Measurements from ENCODE around the genes TMEM231, MON1B and VAT1L.

DNA sequence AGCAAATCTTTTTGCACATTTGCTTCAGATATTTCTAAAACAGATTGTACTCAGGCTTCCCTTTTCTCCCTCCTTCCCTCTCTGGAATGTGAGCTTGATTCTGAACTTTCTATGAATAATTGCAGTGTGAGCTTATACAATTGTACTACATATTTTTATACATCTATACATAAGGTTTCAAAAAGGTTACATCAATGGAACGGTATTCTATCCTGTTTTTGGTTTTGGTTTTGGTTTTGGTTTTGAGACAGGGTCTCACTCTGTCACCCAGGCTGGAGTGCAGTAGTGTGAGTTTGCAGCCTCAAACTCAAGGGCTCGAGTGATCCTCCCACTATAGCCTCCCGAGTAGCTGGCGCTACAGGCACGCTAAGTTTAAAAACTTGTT, 970 bp downstream of the CTRB1 start:
- PRO-cap, result no peak
- RAMPAGE, long total RNA, result no peak

GRCh38 chr16:75267607-75268456, 16.4 kb upstream of the BCAR1 start:
- PRO-cap, result no peak
- RAMPAGE, long total RNA, result no peak

DNA sequence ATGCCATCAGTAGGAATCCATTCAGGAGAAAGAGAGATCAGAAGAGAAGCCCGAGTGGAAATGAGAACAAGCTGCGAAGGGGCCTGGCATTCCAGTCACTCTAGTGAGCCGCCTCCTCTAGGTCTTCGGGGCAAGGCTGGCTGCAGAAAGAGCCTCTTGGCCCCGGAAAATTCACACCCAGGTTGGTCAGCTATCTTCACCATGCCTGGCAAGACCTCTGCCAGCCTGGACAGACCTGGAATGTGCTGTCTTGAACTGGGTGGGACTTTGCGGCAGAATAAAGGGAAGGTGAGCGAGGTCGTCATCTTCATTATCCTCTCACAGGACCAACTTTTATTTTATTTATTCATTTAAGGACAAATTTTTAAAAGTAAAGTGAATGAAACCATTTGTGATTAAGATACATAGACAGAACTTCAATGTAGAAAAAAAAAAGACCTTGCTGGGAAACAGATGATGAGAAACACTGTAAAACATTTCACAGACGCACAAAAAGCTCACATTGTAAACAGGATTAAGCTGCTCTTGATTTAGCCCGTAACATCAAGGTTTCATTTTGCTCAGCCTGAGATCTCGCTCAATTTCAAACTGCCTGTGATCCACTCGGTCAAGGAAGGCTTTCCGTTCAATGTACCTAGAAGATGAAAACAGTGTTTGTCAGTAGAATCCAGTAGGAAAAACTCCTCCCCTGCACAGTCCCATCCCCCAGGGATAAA, 42.1 kb upstream of the BCAR1 start:
- PRO-cap, result no peak
- RAMPAGE, long total RNA, result no peak

GRCh38 chr16:75372370-75372793, 60.9 kb downstream of the CFDP1 start:
- PRO-cap, result no peak
- RAMPAGE, long total RNA, result no peak

DNA sequence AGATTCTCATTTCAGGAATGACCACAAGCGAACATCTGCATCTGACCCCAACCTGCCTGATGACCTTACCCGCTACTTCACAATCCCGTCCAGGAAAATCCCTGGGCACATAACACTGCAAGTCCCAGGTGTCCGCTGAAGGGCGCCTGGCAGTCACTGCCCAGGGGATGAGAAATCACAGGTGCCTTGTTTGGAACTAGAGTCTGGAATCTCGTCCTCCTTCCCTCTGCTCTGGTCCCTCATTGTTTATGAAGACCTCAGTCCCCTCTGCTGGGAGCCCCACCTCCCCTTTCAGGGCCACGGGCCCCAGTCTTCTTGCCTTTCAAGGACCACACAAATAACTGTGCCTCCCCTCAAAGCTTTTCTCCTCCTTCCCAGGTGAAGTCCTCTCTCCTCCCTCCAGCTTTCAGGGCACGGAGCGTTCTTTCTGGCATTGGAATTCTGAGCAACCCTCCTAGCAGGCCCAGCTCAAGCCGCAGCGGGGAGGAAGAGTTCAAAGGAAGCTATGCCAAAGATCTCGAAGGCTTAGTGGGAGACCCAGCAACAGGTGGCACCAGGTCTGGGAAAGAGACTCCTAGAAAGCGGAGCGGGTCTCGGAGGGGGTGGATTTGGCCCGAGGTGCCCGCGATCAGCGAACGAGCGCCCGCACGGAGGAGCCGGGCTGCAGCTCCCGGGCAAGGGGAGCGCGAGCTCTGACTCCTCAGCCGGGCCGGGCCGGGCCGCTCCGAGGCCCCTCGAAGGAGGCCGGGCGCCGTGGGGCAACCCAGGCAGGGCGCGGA, 19.6 kb downstream of the CHST5 start:
- PRO-cap, result no peak
- RAMPAGE, long total RNA, result no peak

DNA sequence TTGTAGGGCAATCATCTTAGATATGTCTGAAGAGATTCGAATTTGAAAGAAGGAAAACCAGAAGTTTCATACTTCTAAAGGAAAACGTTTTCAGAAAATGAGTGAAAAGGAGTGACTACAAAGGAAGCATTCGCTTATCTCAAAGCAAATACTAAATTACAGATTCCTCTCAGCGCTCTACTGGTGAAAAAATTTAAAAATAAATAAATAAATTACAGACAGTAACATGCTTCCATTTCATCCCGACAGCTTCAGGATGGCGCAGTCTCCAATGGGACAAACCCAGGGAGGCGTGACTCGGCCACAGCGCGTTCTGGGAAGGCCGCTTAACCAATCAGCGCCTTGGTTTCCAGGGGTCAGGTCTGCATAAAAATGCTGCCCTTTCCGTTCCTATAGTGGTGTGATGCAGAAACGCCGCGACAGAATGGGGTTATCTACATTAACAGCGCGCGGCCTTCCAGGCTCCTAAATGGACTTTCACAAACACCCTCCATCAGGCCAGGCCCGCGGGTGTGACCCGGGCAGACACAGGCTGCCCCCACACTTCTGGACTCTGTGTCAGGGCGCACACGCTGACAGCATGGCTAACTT, 958 bp downstream of the TMEM231 start:
- PRO-cap, result no peak
- RAMPAGE, long total RNA, result no peak

DNA sequence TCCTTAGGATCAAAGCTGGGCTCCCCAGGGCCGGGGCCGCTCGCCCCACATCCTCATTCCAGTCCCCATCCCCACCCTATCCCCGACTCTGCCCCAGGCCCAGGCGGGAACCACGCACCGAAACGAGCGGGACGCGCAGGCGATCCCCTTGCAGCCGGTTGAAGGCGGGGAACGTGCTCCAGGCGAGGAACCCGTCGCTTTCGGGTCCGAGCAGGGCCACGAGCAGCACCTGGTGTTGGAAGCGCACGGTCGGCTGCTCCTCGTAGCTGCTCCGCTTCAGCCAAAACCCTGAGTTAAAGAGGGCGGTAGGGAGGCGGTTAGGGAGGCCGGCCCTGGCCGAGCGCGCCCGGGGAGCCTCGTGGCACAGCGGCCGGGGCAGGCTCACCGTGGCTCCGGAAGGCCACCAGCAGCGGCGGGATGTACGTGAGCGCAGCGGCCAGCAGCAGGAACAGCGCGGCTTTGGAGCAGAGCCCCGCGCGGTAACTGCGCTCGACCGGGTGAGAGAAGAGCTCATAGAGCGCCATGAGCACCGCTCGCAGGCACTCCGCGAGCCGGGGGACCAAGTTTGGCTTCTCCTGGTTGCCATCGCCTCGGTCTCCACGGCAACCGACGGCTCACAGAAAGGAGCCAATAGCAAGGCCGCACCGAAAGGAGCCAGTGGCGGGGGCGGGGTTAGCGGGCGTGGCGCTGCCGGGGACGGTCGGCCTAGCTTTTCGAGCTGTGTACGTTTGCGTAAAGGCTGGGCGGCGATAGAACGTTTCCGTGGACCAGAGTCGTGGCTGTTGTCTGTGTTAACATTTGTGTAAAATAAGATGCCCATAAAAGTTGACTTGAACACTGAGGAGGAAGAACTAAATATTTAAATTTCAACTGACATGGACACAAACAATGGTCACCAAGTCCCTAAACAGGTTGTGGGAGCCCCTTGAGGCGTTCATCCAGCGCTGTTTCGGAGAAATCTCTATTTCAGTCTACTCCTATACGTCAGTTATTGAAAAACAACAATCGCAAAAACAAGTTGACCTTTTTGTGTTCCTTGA, at the start of gene TMEM231:
TSS of gene TMEM231 (minus strand) at position 567 of the 1,040 bp plus-strand sequence.
- PRO-cap, result no peak
- RAMPAGE, long total RNA, result no peak

GRCh38 chr16:75627280-75628247, 4.5 kb upstream of the ADAT1 start:
- PRO-cap, result no peak
- RAMPAGE, long total RNA, result no peak

DNA sequence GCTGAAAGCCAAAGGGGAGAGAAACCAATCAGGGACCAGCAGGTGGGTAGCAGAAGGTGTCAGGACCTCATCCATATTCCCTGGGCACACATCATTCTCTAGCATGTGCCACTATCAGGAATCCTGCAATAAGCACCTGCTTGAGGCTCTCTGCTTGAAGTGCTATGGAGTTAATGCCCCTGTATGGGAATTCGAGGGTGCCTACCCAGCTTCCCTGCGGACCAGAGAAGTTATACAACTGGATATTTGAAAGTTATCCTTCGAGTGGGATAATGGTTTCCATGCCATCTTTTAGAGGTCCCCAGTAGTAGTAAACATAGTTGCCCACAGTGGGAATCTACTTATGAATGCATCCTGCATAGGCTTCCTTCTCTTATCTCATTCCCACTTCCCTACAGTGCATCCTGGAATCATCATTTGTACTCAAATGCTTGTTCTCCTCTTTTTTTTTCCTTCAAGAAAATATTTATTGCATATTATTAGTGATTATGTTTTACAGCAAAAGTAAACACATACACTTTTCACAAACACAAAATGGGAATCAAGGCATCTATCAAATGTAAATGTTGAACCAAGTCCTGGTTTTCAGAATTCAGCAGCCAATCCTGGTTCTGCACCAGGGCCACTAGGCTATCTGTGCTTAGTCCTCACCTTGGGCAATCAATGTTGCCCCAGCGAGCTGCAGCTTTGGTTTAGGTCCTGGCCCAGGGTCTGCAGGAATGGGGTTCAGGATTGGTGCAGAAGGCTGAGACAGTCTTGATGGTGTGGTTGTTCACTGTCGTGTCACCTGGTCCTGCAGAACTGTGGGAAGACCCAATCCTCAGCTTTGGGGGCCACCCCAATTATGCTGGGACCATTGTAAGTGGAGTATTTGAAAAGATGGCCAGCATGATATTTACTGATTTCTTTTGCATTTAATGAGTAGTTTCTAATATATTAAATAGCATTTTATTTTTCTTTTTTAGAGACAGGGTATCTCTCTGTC, 10.4 kb downstream of the TERF2IP start:
- PRO-cap, result no peak
- RAMPAGE, long total RNA, result no peak

- PRO-cap, result no peak
- RAMPAGE, long total RNA, result no peak
These were observed 151.7 kb downstream of the CNTNAP4 start for GRCh38 chr16:76428906-76429376.

GRCh38 chr16:76900302-76900677, 290.7 kb upstream of the MON1B start:
- PRO-cap, result no peak
- RAMPAGE, long total RNA, result no peak

DNA sequence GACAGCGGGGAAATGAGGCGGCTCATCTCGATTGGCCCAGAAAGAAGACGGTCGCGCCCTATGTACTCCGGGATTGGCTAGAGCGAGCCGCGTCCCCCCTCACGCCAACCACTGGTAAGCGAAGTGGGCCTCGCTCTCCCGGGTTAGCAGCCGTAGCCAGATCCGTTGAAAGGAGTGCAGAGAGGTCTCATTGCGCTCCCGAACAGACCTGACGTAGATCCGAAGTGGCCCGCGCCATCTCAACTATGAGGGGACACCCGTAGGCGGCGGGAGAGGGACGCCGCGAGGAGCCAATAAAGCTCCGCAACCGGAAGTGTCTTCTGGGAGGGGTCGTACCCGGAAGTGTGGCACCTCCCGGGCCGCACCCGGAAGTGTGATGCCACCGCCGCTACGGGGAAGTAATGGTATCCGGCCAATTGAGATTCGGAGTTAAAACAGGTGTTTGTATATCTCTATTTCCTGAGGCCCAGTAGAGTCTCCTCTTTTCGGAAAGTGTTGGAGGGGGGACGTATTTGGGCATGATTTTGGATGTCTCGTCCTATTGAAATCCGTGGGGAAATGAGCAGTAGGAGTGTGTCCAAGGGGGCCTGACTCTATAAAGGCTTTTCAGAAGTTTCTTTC, at the start of gene MON1B:
TSS of gene MON1B (plus strand) at position 370 of the 621 bp plus-strand sequence.
- PRO-cap, result bidirectional peak, plus-strand start at position 147 of the sequence, minus-strand start outside the sequence; bidirectional peak, plus-strand start at position 382 of the sequence, minus-strand start at position 315 of the sequence
- RAMPAGE, long total RNA, result start-site peak on the plus strand centred at position 360 of the sequence, 67 bp wide, 30 and 23 reads in 2 replicates

GRCh38 chr16:77433960-77434949, 579 bp downstream of the ADAMTS18 start:
- PRO-cap, result no peak
- RAMPAGE, long total RNA, result no peak

DNA sequence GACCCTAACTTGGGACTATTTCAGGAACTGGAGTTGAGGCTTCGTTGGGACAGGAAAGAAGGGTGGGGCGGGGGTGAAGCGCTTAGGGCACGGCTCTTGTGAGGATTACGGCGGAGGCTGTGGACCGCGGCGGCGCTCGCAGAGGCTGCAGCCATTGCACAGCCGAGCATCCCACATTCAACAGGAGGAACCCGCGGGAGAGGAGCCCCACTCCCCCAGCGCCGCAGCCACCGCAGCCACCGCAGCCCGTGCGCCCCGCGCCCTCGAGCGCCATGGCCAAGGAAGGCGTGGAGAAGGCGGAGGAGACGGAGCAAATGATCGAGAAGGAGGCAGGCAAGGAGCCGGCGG, at the start of gene VAT1L:
TSS of gene VAT1L (plus strand) at position 154 of the 348 bp plus-strand sequence.
- PRO-cap, result unidirectional peak, plus-strand start at position 176 of the sequence
- RAMPAGE, long total RNA, result start-site peak on the plus strand centred at position 148 of the sequence, 57 bp wide, 51 and 22 reads in 2 replicates

- PRO-cap, result no peak
- RAMPAGE, long total RNA, result no peak
These were observed 362.3 kb downstream of the WWOX start for GRCh38 chr16:78461832-78462038.

DNA sequence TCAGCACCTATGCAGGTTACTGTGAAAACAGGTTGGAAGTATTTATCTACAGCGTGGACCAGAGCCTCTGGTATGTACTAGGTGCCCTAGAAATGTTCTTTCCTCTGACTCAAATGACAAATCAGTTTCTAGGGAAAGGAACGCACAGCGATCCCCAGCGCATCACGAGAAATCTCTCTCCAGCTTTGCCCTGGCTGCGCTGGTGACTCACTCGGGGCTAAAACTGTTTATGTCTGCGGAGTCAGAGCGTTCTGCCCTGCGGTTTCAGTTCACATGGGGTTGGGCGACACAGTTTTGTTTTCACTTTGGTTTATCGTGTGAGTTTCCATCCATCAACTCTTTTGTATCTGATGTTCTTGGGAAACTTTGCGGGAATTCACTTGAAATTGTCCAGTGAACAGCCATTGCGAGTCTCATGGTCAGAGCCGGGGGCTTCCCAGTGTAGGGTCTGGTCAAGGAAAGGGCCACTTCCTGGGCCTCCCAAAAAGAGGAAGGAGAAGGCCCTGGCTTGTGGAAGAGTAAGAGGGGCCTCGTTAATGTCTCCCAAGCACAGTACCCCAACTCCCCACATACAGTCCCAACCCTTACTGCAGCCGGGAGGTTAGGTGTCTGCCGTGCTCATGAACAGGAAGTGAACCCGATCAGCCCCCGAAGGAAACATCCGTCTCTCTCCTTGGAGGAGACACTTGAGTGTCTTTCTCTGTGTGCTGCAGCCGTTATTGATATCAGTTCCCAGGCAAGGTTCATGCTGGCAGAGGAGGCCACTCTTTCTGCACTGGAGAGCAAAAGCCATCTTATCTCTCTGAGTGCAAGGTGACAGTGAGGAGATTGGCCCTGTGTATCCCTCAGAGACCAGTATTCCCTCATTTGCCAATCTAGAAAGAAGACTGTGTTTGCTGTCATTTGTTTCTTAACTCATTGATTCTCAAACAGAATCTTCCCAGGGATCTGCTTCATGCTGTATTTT, 643.3 kb downstream of the WWOX start:
- PRO-cap, result no peak
- RAMPAGE, long total RNA, result no peak

GRCh38 chr16:79212364-79212602, 388.3 kb downstream of the MAF start:
- PRO-cap, result no peak
- RAMPAGE, long total RNA, result no peak

DNA sequence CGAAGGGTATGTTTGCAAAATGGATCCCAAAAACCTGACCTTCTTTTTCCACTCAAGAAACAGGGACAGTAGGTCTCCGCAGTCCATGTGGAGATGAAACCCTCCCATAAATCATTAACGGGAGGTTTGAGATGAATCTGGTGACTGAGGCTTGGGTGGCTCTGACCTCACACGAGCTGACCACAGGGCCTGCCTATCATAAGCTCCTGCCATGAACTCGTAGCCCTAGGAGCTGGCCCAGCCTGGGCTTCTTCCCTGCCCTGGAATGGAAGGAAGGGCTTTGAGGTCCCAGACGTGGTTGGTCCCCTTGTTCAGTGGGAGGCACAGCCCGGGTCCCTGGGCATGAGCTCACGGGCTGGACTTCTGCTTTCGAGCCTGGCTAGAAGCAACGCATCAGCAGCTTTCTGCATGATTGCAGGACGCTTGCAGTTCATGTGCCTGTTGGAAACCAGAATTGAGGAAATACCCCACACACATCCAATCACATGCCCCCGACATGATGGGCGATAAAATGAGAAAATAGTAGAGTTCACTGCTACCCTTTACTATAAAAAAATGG, 293.4 kb downstream of the MAF start:
- PRO-cap, result no peak
- RAMPAGE, long total RNA, result no peak

DNA sequence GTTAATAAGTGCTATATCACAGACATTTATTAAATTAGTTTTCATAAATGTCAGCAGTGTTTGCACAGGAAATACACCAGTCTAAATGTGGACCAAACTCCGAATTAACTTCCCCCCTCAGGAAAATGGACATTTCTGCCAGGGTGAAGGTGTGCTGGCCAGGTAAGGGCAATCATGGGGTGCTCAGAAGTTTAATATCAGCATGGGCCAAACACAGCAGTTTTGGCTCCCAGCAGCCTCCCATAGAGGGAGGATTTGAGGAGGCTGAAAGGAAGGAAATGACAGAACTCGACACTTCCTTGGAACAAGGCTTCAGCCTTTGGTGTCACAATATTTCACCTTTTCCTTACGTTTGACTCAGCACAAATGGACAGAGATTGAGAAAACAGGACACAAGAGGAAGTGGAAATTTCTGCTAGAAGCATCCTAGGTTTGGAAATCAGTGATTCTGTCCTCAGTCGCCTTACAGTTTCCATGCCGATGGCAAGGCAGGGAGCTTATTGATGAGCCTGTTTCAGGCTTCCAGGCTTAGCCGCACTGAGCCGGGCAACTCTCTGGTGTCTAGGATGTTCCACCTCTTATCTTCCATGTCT, 181.4 kb downstream of the MAF start:
- PRO-cap, result no peak
- RAMPAGE, long total RNA, result no peak

DNA sequence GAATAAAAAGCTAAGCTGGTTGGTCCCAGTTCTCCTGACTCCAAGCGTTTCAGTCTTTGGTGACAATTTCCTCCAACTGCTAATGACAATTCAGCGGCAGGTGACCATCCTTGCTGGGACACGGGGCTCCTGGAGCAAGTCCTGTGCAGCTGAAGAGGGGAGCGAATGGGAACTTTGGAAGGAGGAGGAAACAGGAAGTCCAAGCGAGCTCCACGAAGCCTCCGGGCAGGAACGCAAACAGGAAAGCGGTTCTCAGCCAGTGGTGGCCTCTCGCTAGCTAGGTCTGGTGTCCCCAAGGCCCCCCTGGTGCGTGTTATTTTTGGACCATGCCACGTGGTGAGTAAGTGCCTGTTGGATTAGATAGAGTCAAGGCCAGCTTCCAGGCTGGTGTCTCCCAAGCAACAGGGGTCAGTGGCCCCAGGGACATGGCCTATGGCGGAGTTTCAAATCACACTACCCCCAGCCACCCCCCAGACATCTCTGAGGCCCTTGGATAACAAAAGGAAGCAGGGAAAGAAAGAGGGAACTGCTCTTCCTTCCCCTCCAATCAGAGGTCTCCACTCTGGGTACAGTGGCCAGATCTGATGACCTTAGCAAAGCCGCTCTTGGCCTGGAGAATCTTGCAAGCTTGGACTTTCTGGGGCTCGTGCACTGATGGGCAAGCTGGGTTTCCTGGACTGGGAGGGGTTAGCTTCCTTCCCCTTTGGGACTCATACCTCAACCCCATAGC, 58.3 kb downstream of the MAF start:
- PRO-cap, result no peak
- RAMPAGE, long total RNA, result no peak